Esophagus squamous epithelium (tissue), 4 donors: ENCODE measurements around a stretch of chr3.

DNA sequence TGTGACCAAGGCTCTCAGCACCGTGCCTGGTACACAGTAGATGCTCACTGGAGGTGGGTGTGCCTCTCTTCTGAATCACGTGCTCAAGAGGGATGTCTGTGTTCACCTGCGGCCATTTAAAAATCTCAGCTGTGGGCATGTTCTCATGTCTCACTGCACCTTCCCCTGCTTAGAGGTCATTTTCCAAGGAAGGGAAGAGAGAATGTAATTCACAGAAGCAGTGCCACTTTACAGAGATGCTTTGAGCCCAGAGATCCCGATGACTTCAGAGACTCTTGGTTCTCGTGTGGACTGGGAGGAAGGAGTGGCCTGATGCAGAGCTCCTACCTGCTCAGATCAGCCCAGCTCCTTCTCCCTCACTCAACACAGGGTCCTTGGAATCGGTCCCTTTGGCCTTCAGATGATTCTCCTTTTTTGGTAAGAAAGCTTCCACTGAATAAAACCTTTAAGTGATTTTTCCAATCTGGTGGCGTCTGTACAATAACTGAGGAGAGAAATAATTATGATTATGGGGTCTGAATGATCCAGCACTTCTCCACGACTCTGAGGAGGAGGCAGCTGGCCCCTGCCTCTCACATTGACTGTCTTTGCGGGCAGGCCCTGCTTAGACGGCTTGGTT is 62.8 kb downstream of the MGLL start:
- PRO-cap, result no peak
- RAMPAGE, long total RNA, 4 experiments, result no peak in any of the 4 experiments

GRCh38 chr3:128064656-128065419 is 12.6 kb downstream of the SEC61A1 start:
- PRO-cap, result no peak
- RAMPAGE, long total RNA, 4 experiments, result no peak in any of the 4 experiments

GRCh38 chr3:128179011-128179439 is 25.7 kb downstream of the EEFSEC start:
- PRO-cap, result no peak
- RAMPAGE, long total RNA, 4 experiments, result no peak in any of the 4 experiments

DNA sequence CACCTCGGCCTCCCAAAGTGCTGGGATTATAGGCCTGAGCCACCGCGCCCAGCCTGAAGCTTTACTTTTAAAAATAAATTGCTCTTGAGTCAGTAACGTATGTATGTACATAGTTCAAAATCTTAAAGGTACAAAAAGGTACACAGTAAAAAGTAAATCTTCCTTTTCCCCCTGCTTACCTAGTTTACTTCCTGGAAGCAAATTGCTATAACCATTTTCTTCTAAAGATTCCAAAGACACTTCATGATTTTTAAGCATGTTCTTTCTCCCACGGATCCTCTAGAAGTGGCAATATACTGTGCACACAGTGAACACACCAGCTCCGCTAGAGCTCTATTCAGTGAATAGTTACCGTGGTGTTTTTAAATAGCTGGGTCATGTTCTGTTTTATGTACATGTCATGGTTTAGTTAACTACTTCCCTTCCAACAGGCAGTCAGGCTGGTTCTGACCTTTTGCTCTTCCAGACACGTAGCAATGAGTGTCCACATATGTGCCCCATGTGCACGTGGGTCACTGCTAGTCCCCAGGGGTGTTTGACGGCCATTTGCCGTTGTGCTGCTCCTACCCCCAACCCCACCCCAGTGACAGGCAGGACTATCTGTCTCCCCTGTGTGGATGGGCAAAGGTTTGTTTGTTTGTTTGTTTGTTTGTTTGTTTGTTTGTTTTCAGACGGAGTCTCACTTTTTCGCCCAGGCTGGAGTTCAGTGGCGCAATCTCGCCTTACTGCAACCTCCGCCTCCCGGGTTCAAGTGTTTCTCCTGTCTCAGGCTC is 82.2 kb downstream of the EEFSEC start:
- PRO-cap, result no peak
- RAMPAGE, long total RNA, 4 experiments, result no peak in any of the 4 experiments

DNA sequence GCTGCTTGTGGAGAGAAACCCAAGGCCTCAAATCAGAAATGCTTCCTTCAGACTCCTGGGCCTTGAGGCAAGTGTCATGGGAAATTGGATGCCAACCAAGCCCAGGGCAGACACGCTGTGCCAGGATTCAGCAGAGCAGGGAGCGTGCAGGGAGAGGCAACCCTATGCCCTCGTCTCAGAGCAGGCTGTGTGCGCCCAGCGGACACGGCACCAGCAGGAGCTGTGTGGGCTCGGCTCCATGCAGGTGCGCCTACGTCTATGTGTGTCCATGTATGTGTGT is 84.6 kb downstream of the DNAJB8 start:
- PRO-cap, result no peak
- RAMPAGE, long total RNA, 4 experiments, result no peak in any of the 4 experiments

- PRO-cap, result no peak
- RAMPAGE, long total RNA, 4 experiments, result no peak in any of the 4 experiments
Observed at GRCh38 chr3:128415822-128416835, 50.6 kb downstream of the DNAJB8 start.

DNA sequence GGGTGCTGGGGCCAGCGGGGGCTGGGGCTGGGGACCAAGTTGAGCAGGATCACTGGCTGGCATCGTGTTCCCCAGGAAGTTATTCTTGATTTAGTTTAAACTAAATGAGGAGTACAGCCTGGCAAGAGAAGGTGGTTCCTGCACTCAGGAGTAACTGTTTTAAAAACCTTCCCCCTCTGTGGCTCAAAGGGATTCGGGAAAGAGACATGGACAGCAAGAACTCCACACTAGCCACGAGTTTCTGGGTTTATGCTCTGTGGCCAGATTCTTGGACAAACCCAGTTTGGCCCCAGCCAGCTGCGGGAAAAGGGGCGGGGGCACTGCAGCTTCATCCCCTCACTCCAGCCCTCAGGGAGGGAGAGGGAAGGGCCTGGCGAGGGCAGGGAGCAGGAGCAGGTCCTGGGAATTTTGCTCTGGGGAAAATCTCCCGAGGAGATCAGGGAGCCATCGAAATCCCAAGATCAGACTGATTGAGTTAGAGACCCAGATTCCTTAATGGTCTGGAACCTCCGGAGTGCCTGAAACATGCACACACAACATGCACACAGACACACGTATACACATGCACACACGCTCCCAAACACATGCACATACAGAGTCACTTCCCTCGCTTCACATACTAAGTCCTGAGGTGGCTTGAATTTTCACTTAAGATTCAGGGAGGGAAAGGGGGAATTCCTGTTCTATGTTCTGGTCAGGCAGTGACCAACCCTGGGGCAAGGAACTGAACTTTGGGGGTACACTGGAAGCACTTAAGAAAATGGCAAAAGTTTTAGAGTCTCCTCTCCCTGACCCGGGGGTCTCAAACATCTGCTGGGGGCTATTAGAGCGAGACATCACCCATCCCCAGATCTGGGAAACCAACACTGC is 8.0 kb downstream of the GATA2 start:
- PRO-cap, result no peak
- RAMPAGE, long total RNA, 4 experiments, result no peak in any of the 4 experiments

DNA sequence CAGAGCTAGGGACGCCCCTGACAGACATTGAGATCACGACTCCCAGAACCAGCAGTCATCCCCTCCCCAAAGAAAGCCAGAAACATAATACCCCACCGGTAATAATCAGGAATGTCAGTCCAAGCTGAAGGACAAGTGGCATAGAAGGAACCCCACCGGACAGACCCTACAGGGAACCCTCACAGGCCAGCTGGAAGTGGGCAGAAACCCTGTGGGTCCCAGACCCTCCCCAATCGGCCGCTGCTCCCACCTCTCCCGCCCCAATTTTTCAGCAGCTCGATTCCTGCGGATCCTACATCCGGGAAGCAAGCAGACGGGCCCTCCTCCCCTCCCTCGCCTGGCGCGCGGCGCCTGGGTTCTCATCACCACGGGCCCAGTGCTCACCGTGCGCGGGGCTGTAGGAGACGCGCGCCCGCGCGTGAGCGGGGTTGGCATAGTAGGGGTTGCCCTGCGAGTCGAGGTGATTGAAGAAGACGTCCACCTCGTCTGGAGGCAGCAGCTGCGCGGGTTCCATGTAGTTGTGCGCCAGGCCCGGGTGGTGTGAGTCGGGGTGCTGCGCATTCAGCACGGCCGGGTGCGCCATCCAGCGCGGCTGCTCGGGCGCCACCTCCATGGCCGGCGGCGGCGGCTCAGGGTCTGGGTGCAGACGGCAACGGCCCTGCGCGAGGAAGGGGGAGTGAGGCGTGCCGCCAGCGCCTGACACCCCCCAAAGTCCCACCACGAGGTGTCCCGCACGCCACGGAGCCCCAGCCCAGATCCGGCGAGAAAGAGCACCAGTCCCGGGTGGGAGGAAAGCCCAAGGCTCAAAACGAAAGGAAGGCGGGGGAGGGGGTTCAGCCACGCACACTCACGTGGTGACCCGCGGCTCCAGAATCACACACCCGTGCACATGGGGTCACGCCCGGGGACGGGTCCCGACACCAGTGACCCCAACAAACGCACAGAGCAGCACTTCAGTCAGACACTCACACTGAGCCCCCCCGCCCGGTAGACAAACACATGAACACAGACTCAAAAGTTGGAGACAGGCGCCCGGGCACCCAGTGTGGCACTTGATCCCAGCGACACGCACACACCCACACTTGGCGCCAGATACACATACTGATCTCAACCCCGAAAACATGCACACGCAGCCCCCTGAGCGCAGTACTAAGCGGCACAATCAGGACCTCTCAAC is 6.2 kb downstream of the GATA2 start:
- PRO-cap, result no peak
- RAMPAGE, long total RNA, 4 experiments, result no peak in any of the 4 experiments

DNA sequence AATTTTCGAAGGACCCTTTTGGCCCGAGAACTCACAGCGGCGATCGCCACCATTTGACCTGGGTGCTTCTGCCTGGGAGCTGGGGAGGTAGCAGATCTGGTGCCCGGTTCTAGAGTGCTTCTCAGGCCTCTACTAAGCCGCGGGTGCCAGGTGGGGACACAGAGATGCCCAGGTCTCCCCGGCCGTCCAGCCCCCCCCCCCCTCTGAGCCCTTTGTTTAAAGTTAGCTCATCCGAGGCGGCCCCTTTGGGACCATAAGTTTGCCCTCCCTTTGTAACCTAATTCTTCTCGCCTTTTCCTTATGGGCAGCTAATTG is 2.0 kb downstream of the GATA2 start:
- PRO-cap, result no peak
- RAMPAGE, long total RNA, 4 experiments, result no peak in any of the 4 experiments

- PRO-cap, result unidirectional peak, minus-strand start at chr3:128617377
- RAMPAGE, long total RNA, 4 experiments, result no peak in any of the 4 experiments
Observed at GRCh38 chr3:128617133-128617502, 33.5 kb downstream of the RPN1 start.

- PRO-cap, result no peak
- RAMPAGE, long total RNA, 4 experiments, result no peak in any of the 4 experiments
Observed at GRCh38 chr3:128625441-128626621, 24.8 kb downstream of the RPN1 start.

- PRO-cap, result no peak
- RAMPAGE, long total RNA, 4 experiments, result no peak in any of the 4 experiments
Observed at GRCh38 chr3:128751932-128752486, 26.0 kb downstream of the RAB7A start.

DNA sequence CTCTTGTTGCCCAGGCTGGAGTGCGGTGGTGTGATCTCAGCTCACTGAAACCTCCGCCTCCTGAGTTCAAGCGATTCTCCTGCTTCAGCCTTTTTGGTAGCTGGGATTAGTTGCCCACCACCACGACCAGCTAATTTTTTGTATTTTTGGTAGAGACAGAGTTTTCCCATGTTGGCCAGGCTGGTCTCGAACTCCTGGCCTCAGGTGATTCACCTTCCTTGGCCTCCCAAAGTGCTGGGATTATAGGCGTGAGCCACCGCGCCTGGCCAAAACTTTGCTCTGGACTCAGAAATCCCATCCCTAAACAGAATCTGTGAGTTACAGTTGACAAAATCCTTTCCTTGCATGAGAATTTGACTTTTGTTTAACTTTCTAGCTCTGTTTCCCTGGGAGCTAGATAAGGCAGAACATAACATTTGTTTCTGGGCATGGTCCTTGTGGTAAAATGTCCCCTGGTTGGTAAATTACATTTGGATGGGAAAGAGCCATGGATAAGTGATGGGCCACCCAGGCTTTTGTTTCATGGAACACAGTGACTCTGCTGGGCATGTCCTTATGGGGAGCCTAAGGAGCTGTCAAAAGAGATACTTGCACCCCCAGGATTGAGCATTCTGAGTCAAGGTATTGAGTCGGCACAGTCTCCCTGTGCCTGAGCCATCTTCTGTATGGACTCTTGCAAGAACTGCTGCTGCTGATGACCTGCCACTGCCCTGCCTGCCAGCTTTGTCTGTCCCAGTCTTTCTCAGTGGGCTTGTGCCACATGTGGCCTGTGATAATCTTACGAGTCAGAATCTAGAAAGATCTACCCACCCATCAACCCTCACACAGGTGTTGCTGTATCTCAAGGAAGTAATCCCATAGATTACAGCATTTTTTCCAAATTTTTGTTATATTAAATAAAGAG is 65.4 kb downstream of the RAB7A start:
- PRO-cap, result no peak
- RAMPAGE, long total RNA, 4 experiments, result no peak in any of the 4 experiments

GRCh38 chr3:128801374-128802260 is 75.6 kb downstream of the RAB7A start:
- PRO-cap, result no peak
- RAMPAGE, long total RNA, 4 experiments, result no peak in any of the 4 experiments

DNA sequence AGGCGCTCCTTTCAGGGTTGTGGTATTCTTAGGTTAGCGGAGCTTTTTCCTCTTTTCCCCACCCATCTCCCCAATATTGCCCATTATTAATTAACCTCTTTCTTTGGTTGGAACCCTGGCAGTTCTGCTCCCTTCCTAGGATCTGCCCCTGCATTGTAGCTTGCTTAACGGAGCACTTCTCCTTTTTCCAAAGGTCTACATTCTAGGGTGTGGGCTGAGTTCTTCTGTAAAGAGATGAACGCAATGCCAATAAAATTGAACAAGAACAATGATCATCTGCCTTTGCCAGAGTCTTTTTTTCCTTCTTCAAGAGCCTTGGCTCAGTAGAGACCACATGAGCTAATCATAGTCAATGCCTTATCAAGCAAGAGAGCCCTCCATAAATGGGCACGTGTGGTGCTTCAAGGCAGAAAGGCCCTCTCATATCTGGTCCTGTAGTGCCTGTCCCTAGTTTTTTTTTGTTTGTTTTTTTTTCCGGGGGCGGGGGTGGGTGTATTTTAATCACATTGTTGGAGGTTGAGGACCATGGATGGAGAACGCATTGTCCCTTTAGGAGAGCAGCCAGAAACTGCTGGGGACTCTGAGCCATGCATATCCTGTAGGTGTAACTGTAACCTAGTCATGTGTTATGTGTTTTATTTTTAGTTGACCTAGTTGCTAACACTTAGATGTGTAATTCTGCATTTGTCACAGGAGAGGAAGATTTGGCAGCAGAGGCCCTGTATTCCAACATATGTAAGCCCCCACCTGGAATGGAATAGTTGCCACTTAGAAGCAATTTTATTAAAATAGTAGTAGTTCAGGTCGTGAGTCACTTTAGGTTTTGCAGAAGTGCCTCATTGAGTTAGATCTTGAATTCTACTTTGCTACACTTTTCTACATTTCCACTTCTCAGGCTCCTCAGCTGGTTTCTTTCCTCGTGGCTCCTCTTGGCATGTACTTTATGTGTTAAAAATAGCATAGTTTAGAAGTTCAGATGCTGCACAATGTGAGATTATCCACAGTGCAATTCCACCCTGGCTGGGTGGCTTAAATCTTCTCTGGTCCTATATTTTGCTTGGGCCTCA is 64.6 kb upstream of the ACAD9 start:
- PRO-cap, result no peak
- RAMPAGE, long total RNA, 4 experiments, result no peak in any of the 4 experiments

- PRO-cap, result no peak
- RAMPAGE, long total RNA, 4 experiments, result no peak in any of the 4 experiments
Observed at GRCh38 chr3:128882118-128882405, 2.6 kb downstream of the ACAD9 start.

DNA sequence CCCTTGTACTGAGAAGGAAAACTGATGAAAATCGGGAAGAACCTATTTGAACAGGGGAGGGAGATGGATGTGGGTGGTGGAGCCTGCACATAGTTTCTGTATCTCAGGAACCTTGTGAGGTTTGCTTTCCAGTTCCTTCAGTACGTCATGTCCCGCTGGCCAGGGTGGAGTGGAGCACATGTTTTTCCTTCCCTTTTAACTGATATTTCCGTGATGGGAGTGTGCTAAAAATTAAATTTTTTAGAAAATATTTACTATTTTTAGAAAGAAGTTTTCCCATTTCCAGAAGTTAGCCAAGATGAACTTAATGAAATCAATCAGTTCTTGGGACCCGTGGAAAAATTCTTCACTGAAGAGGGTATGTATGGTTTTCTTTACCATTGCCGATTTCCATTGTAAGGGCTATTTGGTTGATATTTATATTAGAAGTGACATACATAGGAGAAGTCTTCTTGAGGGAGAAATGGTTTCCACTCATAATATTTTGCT is 5.0 kb downstream of the ACAD9 start:
- PRO-cap, result no peak
- RAMPAGE, long total RNA, 4 experiments, result no peak in any of the 4 experiments

- PRO-cap, result no peak
- RAMPAGE, long total RNA, 4 experiments, result no peak in any of the 4 experiments
Observed at GRCh38 chr3:128993166-128993851, 567 bp downstream of the CFAP92 start.

GRCh38 chr3:129022104-129023138 is 21.3 kb downstream of the EFCC1 start:
- PRO-cap, result no peak
- RAMPAGE, long total RNA, 4 experiments, result no peak in any of the 4 experiments

- PRO-cap, result no peak
- RAMPAGE, long total RNA, 4 experiments, result no peak in any of the 4 experiments
Observed at GRCh38 chr3:129058198-129059003, 2.2 kb upstream of the GP9 start.